Neural cell (in vitro differentiated cells): ENCODE results near the genes PTPN14 and KCTD3.

- RAMPAGE, long total RNA = no peak
Observed at GRCh38 chr1:213690227-213690699, 297.5 kb upstream of the PROX1 start.

GRCh38 chr1:213921337-213921744 lies 66.4 kb upstream of the PROX1 start:
- RAMPAGE, long total RNA = no peak

GRCh38 chr1:214329814-214330810 lies 49.2 kb downstream of the SMYD2 start:
- RAMPAGE, long total RNA = no peak

GRCh38 chr1:214351657-214352313 lies 70.8 kb downstream of the SMYD2 start:
- RAMPAGE, long total RNA = no peak

DNA sequence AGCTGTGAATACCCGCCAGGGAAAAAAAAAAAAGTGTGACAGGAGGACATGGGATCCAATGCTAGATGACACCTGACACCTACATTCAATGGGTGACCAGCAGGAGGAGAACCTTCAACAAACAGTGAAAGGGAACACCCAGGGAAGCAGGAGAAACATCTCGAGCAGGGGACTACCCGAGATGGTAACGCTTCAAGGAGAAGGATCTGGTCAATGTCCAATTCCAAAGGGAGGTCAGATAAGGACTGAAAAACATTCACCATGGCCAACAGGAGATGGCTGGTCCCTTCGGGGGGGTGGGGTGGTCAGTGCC lies 46.3 kb downstream of the PTPN14 start:
- RAMPAGE, long total RNA = no peak

DNA sequence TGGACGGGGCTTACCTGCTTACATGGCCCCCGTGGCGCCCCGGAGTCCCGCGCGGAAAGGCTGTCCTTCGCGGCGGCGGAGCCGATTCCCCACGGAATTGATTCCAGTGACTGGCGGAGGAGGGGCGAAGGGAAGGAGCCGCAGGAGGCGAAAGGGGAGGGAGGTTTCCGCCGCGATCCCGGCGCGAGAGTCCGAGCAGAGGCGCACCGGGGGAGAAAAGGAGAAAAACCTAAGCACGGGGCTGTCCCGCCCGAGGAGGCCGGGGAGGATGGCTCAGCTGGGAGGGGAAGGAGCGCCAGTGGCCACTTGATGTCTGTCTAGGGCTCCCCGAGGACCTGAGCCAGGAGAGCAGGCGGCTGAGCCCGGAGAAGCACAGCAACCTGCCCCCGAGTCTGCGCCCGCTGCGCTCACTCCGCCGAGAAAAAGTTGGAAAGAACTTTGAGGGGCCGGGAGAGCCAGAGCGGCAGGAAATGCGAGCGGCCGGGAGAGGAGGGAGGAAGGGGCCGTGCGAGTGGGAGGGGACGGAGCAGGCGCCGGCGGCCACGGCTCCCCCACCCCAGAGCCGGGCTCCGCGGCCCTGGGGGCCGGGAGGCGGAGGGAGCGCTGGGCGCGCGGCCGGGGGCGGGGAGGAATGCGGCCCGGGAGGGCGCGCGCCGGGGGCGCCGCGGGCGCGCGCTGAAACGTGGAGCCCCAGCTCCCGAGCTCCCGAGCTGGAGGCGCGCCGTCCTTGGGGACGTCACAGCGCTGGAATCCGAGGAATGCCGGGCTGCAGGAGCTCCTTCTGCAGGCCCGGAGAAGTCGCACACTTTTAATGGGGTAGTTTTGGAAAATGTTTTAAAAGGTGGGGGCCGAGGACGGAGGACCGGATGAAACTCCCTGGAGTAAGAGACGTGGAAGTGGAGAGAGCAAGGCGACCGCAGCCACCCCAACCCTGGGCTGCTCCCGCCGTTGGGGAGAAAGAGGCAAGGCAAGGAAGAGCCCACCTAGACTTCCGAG lies at the start of gene PTPN14:
Gene PTPN14 (minus strand): TSS at position 434 of the 996 bp plus-strand sequence.
- RAMPAGE, long total RNA = no peak

GRCh38 chr1:215566812-215567531 lies at the start of gene KCTD3:
TSS of gene KCTD3 (plus strand) at chr1:215567304.
- RAMPAGE, long total RNA = no peak

DNA sequence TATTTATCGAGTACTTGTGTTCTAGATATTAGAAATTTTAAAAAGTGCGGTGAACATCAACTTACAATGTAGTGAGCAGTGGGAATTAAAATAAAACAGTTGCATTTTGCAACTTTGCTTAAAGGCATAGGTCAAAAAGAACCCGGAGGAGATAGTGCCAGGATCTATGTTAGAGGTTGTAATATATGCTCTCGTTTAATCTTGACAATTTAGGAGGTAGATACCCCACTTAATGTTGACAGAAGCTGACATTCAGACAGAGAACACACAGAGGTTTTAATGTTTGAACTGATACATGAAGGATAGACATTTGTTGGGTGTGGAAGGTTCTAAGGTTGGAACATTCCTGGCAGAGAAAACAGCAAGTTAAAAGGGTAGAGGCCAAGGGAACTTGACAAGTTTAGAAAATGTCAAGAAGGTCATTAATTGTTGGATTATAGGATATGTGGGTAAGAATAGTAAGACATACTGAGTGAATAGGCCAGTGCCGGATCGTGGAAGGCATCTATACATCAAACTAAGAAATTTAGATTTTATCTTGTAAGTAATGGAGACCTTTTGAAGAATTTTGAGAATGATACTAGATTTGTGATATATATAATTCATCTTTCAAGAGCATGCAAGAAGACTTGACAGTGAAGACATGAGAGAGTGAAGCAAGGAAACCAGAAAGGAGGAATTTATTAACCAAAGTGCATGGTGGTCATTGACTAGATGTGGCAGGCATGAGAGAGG lies 42.0 kb downstream of the KCTD3 start:
- RAMPAGE, long total RNA = no peak

DNA sequence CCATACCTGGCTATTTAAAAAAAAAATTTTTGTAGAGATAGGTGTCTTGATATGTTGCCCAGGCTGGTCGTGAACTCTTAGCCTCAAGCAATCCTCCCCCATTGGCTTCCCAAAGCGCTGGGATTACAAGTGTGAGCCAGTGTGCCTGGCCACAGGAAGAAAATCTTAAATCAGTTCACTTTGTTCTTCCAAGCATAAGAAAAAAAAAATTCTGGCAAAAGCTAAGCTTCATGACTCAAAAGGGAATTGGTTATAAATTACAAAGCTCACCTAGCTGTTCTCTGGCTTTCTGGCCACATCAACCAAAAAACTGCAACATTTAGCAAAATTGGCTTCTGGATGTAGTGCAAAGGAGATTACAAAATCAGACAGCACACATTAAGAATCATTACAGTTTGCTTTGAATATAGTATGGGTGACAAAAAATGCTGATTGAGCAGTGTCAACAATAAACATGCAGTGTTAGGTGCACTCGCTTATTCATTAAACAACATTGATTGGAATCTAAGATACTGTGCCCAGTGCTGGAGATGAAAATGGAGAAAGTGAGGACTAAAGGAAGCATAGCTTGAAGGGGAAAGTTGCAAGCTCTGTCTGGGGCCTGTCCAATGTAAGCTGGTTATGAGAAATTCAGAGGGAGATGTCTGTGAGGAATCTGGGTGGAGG lies 76.7 kb downstream of the KCTD3 start:
- RAMPAGE, long total RNA = no peak

DNA sequence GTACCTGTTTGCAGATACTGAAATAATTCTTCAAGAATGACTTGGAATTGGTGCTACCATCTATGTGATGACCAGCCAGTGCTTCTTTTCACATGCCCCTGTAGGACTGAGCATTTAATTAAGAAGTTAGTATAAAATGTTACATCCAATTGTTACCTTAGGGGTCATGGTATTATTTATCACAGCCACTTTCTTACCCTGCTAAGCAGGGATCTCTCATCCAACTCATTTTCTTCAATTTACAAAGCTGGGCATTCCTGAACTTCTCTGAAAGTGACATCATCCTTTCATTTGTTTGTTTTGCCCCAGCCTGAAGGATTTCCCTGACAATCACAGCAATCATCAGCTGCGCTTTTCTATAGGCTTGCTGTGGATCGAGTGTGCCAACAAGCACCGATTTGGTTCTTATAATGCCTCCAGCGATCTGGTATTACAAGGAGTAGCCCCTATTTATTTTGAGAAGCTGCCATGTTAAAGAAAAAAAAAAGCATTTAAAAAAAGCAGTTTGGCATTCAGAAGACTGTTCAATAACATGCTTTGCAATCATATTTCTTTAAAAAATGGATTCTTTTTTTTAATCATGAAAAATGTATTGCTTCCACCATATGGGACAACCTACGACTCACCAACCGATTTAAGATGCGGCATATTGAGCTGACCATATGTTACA lies 240.2 kb downstream of the USH2A start:
- RAMPAGE, long total RNA = no peak

DNA sequence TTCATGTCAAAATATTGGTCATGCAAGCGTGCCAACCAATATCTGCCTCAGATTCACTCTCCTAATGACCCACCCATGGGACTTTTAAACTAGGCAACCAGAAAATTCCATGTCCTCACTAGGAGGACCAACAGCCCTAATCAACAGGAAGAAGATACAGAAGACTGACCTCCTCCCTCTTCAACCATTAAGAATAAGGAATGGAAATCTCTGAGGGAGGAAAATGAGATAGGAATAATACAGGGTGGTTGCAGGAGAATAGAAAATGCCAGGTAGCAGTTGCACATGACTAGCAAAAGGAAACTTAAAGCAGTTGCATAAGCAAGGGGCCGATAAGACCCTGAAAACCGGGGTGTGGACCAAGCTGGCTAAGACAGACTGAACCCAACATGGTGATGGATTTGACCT lies 61.0 kb upstream of the USH2A start:
- RAMPAGE, long total RNA = no peak

DNA sequence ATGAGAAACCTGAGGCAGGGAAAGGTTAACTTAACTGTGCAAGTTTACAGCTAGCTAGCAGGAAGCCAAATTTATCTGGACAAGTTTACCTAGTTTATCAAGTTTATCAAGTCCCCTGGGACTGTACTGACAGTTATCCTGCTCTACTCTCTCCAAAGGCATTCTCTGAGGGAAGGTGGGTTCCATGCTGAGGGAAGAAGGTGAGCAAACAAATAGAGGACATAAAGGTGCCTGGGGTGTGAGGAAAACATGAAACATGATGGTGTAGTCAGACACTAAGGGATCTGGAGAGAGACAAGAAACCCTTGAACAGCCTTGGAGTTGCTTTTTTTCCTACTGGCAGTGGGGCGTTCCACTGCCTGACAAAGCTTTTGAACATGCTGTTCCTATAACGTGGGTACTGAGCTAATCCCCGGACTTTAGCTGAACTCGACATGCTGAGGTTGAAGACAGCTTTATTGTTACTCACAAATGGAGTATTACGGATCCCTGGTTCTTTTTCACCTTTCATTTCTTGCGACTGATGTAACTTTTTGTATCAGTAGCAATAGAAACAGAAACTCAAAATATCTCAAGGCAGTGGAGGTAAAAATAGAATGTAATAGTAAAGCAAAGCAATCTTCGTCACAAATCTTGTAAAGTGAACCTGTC lies 42.3 kb upstream of the ESRRG start:
- RAMPAGE, long total RNA = no peak

DNA sequence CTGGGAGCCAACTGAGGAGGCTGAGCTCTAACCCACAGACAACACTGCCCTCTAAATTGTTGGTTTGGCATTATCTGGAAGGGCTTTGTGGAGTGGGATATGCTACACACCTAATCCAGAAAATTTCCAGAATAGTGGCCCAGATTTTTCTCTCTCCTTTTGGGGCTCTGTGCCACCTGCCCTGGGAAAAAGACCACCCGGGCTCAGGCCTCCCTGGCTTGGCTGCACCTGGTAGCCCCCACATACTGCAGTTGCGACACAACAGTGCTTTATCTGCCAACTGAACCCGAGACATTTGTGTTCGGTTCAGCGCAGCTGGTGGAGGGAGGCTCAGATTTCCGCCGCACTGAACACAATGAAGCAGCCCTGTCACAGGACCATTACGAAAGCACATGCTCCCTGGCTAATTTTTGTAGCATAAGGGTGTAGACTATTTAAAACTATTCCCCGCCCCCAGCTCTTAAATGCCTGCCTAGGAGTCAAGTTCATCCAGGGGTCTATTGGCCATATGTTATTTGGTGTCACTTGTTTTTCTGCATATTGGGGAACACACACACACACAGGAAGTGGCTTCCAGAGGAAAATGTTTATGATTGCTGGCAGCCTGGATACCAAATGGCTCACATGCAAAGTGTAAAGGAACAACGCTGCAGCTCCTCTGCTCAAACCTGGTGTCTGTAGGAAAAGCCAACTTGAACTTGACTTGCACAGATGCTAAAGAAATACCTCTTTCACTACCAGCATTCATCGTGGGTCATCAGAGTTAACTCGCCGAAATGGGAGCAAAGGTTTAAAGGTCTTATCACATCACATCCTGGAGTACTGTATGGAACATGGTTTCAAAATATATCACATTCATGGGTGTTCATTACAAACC lies 92.4 kb upstream of the ESRRG start:
- RAMPAGE, long total RNA = no peak

- RAMPAGE, long total RNA = no peak
Observed at GRCh38 chr1:217029197-217029654, 306.0 kb upstream of the ESRRG start.

DNA sequence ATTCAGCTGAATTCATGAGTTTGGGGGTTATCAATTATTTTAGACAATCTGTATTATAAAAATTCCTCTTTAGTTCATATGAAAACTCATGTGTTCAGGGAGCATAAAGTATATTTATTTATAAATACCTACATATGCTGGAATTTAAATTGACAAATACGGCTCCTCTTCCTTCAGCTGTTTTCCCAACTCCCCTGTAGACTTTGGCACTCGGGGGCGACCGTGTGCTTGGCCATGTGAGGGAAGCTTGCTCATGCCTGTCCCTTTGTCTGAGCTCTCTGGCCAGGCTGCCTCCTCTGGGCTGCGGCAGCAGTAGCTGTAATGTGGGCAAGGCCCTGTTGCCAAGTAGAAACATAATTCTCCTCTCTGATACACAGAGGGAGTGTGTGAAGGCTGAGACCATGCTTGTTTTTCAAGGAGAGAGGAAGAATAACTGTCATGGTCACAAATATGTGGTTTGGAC lies 94.3 kb downstream of the TGFB2 start:
- RAMPAGE, long total RNA = no peak

DNA sequence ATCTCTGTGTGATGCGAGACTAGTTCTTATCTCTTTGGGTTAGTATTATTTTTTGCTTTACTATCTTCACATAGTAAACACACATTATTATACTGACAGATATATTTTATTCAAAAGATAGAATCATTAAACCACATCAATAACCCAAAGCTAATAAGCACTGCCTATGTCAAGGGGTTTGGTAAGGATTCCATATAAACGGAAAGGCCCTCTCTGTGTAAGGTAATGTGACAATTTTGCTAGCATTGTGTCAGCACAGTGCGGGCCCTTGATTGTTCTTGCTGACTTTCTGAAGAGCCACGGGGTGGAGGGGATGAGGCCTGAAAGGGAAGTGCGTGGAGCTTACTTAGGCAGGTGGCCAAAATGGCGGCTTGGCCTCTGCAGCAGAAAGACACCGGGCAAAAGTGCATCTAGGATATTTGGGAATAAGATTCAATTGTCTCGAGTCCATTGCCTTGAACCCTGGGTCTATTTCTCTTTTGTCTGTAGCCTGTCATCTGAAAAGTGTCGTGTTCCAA lies 114.2 kb downstream of the TGFB2 start:
- RAMPAGE, long total RNA = no peak

DNA sequence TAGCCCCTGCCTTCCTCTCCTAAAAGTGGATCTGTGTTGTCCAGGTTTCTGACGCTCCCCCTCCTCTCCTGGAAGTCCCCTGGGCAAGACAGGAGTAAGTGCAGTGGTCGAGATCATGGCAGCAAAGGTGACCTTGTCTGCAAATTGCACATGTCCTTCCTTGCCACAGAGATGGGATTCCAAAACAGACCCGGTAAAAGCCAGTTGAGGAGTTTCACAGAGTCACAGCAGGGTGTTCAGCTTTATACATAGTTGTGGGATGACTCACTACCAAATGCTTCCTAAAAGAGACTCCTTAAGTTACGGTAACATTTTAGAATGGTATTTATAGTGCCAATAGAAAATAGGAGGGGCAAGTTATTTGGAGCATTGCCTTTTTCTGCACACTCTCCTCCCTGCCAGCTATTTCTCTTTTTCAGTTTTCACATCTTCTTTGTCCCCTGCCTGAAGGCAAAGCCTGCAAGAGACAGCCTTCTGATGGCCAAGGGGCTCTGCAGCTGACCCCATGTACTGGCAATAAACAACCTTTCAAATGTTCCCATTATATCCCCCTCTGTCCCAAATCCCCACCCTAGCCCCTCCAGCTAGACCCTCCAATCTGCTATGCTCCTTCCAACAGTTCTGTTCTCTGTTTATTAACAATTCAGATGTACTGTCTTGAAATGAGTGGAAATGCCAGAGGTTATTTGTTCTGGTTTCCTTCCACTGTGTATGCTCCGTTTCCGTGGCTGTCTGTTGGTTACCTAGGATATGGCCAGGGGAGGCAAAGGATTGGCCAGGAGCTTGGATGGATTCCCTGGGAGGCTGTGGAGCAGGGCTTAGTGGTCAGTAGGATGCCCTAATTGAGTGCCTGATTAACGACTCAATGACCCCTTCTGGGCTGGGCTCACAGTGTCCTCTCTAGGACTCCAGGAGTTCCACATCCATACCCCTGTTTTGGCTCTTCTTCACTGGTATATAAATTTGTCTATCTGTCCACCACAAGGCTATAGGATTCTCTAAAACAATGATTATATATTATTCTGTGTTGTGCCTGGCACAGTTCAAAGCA lies 115.0 kb downstream of the TGFB2 start:
- RAMPAGE, long total RNA = no peak

DNA sequence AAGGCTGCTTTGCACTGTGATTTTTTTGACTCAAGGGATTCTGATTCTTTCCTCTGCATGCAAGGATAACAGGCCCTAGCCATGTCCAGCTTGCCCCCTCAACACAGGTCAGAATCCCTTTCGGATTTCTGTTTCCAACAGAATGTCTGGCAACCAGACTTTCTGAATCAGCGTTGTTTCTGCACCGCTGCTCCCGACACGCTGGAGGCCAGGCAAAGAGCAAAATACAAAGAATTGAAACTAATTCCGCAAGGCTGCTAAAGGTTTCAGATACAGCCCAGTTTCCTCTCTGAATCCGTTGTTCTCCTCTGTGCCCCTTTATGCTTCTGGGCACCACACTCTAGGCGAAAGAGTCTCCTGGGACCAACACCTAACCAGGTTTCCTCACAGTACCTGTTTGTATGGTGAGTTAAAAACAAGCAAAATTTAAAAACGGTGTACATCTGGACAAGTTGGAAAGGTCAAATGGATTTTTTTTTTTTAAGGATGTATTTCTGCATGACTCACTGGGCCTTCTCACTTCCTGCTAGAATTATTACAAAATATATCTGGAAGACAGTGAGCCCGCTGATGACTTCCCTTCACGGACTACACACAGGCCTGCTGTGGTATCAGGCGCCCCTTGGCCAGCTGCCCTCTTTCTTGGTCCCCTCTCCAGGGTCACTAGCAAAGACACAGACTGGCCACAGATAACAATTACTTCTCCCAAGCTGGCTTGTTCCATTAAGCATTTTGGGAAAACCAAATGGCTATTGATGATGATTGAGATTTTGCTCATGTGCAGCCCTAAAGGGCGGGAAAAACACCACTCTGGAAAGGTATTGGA lies 118.3 kb downstream of the TGFB2 start:
- RAMPAGE, long total RNA = no peak

GRCh38 chr1:219941542-219942226 lies 13.3 kb upstream of the SLC30A10 start:
- RAMPAGE, long total RNA = no peak

DNA sequence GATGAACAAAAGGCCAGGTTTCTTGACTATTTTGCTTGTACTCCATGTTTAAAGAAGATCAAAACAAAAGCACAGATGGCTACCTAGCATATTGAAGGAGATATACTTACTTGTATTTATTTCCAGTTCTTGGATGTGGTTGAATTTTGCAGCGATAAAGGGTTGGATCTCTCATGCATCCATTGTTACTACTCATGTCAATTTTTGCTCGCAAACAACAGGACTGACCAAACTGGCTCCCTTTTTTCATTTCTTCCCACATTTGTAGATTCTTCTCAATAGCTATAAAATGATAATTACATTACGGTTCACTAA lies 24.1 kb downstream of the EPRS1 start:
- RAMPAGE, long total RNA = no peak